Glomerular endothelial cell (primary cell): ENCODE measurements around a stretch of chr5.

GRCh38 chr5:149550510-149550649, 859 bp downstream of the CSNK1A1 start:
- RAMPAGE, long total RNA, result no peak

GRCh38 chr5:149605627-149606903, 24.8 kb downstream of the ARHGEF37 start:
- RAMPAGE, long total RNA, result no peak

- RAMPAGE, long total RNA, result no peak
Observed at GRCh38 chr5:149617910-149618426, 36.7 kb downstream of the ARHGEF37 start.

- RAMPAGE, long total RNA, result no peak
Observed at GRCh38 chr5:149675483-149676527, 54.3 kb upstream of the PPARGC1B start.

- RAMPAGE, long total RNA, result no peak
Observed at GRCh38 chr5:149702674-149702987, 27.5 kb upstream of the PPARGC1B start.

- RAMPAGE, long total RNA, result no peak
Observed at GRCh38 chr5:149731948-149732282, 1.8 kb downstream of the PPARGC1B start.

DNA sequence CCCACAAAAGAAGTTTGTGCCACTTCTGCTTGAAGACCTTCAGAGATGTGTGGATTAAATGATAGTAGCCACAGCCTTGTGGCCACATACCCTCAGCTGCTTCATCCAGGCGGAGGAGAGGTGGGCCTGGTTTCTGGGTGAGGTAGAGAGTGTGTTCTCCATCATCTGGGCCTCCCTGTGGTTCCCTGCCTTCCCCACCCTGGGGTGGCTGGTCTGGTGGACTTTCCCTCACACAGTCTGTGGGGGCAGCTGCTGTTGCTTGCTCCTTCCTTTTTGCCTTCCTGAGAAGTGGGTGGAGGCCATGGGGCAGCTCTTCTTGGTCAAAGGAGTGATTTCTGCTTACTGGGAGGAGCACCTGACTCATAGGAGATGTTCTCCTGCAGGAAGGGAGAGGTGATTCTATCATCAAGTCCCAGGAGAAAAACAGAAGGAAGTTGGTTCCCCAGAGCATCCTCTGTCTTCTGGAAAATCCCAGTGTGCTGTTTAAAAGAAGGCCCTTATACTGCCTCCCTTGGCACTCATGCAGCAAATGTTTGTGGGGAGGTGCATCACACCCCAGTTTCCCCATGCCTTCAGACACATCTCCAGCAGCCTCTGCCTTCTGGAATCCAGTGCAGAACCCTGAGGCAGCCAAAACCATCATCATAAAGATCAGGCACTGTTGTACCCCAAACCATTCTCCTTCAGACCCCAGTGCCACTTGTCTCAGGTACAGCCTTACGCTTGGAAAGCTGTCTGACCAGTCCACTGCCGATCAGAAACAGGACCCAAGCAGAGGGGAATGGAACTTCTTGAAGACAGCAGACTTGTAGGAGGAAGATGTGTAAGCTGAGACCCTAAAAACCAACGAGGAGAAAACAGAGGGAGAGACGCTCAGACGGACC, 63.1 kb downstream of the PPARGC1B start:
- RAMPAGE, long total RNA, result no peak

DNA sequence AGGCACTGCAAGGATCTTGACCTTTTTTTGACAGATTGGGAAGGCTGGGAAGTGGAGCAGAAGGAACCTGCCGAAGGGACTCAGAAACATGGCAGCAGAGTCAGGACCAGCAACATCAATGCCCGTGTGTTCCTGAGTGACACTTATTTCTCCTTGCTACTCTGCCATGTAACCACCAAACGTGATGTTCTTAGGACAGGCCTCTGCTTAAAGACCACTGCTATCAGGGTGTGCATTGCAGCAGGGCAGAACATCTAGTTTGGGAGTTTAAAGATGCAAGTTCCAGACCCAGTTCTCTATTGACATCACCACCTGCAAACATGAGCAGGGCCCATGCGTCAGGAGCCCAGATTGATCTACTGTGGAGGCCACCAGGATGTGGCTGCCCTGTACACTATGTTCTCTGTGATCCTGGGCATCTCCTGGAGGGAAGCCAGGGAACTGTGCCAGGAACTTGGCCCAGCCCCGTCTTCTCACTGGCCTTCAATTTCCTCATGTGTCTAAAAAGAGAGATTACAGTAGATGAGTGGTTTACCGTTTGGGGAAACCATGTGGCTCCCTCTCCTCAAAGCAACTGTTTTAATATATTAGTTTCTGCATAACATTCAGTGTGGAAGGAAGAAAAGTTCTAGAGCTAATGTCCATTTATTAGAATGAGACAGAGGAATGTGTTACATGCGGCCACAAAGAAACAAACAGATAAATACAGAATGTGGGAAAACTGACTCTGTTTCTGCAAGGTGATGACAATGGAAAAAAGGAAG, 87.1 kb downstream of the PDE6A start:
- RAMPAGE, long total RNA, result no peak

- RAMPAGE, long total RNA, result no peak
Observed at GRCh38 chr5:149963761-149964270, 3.3 kb downstream of the SLC26A2 start.

GRCh38 chr5:150027615-150028227, 27.2 kb downstream of the HMGXB3 start:
- RAMPAGE, long total RNA, result no peak

GRCh38 chr5:150142914-150144206, 12.3 kb downstream of the PDGFRB start:
- RAMPAGE, long total RNA, result no peak

- RAMPAGE, long total RNA, result no peak
Observed at GRCh38 chr5:150152362-150153039, 3.1 kb downstream of the PDGFRB start.

DNA sequence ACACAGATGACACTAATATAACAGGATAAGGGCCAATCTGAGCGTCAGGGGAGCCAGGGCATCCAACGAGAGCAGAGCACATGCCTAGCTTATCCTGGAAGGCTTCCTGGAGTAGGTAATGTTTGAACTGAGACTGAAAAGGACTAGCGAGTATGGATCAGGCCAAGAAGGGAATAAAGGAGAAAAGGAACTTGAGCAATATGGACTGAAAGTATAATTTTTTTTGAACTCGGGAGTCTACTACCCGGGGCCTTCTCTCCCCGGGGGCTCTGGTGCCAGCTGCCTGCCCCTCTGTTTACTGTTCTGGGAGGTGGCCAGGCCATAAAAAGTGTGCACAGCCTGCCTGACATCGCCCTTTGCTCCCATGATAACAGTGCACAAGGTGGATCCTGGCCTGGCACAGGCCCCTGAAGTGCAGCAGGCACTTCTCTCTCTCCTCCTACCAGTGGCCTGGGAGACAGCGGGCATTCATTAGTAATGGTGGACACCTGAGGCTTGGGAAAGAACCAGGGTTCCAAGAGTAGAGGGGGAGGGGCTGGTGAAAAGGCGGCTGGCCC, 4.7 kb upstream of the SLC6A7 start:
- RAMPAGE, long total RNA, result no peak

DNA sequence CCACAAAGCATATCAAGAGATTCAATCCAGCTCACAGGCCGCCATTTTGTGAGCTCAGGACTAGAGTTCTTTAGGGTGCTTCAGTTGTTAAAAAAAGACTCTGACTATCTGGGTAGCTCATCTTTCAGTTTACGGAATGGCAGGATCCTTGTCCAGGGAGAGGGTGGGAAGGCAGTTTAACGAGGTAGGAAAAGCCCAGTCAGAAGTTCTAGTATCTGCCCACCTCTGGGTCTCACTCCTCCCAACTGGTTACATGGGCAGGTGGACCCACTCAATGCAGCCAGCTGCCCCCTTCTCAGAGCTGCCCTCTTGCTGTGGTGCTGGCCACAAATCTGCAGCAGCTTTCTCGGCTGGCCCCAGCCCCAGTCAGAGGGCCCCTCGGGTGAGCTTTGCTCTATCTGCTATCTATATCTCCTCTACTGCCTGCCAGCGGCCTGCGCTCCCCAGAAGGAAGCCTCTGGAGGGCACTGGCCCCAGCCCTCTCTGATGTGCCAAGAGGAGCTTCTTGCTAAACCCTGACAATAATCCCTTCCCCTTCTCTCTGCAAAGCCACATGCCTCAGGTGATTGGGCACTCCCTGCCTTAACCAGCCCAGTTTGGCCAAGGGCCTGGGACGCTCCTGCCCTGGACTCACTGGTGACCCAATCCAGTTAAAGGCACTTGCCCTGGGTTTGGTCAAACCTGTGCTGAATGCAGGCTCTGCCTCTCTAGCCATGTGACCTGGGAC, 42.9 kb downstream of the CAMK2A start:
- RAMPAGE, long total RNA, result no peak

GRCh38 chr5:150374884-150375405, 17.4 kb downstream of the TCOF1 start:
- RAMPAGE, long total RNA, result no peak

DNA sequence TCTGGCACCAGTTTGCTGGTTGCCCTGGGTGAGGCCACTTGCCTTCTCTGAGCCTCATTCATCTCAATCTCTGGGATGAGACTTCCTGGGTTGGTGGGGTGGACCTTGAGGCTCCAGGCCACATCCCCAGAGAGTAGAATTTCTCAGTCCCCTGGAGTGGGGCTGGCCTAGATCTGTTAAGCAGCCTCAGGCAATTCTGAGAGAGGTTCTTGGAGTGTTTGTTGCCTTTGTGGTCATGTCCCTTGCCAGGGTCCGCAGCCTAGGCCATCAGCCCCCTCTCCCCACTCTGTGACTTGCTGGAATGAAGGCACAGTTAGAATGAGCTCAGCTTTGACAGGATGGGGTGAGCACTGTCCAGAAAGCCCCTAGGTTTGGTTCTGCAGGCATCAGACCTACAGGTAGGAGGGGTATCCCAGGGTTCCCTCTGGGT, 27.3 kb downstream of the CD74 start:
- RAMPAGE, long total RNA, result no peak

DNA sequence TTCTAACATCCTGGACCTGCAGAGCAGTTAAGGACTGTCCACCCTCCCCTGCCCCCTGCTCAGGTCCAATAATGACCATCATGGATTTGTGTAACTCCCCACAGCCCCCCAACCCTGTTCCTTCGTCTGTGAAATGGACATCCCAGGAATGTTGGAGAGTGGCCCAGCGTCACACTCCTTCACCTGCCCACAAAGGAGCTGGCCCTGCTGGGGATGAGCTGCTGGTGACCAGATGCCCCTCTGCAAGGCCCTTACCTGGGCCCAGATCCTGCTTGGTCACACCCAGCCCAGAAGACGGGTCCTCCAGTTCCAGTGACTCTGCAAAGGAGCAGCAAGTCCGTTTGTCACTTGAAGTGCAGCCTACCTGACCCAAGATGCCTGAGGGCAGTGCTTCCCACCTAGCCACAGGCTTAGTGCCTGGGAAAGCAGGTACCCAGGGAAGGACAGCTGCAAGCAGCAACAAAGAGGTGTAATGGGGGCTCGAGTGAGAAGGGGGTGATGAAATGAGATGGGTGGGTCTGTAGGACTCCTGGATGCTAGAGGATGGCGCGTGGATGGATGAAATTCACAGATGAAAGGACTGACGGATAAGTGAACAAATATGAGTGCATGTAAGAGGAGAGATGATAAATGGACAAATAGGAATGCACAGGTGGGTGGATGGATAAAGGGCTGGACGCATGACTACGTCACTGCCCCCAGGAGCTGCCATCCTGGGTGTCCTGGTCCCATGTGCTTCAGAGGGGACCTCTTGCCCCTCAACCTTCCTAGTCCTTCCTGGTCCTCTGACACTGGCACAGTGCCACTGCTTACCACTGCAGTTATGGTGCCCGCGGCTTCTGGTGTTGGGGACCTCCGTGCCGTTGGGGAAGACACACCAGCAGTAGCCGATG, 10.2 kb downstream of the CD74 start:
- RAMPAGE, long total RNA, result no peak

DNA sequence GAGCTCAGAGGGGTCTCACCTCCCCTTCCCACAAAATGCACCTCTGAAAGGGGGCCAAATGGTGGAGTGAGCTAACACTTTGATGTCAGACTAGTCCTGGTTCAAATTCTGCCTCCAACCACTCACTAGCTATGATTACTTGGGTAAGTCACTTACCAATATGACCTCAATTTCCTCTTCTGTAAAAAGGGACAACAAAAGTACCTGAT, 1.9 kb downstream of the CD74 start:
- RAMPAGE, long total RNA, result no peak

GRCh38 chr5:150448538-150449596, 672 bp downstream of the RPS14 start:
- RAMPAGE, long total RNA, result no peak

DNA sequence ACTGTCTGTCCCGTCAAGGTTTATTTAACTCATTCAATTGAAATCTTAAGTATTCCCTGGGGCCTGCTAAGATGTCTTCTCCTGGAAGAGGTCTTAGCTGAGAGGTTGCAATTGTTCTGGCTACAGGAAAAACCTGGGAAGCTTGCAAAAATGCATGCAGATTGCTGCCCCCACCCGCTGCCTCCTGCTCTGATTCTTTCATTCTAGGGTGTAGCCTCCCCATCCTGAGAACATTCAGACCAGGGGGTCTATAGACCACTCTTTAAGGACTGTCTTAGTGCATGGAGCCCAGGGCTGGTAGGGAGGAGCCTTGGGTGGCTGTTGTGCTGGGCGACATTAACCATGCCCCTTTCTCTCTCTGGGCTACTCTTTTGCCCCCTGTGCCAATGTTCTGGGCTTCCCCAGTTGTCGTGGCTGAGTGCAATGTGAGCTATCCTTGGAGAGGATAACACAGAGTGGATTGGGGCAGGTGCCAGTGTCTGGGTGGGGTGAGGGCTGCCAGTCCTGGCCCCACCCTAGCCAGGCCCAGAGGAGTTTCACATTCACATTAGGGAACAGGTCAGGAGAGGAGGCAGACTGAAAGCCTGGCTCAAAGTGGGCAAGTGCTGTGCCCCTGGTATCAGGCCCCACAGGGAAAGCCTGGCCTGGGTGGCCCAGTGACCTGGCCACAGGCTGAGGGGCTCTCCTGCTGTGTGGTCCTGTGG, 7.7 kb upstream of the NDST1 start:
- RAMPAGE, long total RNA, result no peak